ENCODE data around the gene GDF7.

DNA sequence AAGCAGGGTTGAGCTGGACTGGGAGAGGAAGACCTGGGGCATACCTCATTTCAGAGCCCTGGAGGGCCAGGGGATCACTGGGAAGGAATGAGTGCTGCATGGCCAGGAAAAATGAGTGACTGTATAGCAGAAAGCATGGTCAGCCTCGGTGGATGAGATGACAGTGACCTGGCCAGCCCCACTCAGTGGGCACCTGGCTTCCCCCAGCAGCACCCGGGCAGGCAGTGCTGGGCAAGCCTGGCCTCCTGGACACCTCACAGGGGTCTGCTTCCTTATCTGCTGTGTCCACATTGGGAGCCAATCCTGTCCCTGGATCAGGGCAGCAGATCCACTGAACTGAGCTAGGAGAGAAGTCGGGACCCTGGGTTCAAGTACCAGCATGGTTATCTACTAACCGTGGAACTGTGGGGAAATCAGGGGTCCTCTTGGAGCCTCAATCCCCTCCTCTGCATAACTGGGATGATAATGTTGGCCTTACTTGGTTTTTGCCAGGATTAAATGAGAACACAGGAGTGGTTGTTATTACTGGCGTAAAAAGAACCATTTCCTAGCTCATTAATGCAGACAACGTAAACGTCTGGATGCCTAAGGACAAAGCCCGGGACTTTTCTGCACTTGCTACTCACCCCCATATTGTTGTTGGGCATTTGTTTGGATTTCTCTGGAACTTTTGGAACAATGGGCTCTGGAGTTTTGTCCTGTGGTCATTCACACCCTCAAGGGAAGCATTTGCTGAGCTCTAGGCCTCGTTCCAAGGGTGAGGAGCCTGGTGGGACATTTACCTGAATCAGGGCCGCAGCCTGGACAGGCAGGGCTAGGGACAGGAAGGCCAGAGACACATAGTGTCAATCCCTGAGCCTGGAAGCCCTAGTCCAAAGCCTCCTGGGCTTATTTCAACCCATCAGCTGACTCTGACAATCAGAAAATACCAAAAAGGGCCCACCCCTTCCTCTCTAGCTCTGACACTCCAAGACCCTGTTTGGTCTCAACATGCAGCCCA is 76.1 kb downstream of the HS1BP3 start:
- RRBS = no CpG with 5 or more reads among the region's 10 CpGs

- RRBS = no CpG with 5 or more reads among the region's 19 CpGs
These were observed 57.6 kb downstream of the HS1BP3 start for GRCh38 chr2:20592976-20594006.

DNA sequence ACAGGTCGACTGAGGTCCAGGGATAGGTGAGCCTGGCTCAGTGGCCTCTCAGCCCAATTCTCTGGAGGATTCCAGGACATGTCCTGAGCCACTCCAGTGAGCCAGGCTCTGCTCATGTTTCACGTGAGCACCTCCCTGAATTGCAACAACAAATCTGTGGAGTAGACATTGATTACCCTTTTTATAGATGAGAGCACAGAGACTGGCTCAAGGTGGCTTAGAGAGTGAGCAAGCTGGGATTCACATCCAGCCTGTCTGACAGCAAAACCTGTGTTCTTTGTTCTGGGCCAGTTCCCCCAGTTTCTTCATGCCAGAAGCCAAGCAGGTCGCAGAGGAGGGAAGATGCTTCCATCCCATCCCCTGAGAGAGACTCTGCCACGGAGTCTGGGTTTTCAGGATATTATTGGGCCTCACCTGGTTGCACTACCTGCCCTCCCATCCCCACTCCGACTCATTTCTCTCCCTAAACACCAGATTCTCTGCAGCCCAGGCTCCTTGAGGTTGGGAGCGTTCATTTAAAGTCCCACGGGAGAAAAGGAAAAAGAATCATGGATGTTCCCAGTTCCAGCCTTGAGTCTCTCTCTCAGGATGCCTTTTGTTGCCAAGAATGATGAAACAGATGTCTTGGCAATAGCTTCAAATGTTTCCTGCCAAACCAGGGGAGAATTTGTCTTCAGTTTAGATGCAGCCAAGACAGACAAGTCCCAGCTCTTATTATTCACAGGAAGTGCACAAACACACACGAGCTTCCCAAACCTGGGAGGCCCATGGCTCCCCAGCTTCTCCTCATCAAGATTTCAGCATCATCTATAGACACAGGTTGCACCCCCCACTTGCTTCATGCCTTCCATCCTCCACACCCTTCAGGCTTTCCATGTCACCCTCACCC is 46.2 kb downstream of the HS1BP3 start:
- RRBS = no CpG with 5 or more reads among the region's 8 CpGs

DNA sequence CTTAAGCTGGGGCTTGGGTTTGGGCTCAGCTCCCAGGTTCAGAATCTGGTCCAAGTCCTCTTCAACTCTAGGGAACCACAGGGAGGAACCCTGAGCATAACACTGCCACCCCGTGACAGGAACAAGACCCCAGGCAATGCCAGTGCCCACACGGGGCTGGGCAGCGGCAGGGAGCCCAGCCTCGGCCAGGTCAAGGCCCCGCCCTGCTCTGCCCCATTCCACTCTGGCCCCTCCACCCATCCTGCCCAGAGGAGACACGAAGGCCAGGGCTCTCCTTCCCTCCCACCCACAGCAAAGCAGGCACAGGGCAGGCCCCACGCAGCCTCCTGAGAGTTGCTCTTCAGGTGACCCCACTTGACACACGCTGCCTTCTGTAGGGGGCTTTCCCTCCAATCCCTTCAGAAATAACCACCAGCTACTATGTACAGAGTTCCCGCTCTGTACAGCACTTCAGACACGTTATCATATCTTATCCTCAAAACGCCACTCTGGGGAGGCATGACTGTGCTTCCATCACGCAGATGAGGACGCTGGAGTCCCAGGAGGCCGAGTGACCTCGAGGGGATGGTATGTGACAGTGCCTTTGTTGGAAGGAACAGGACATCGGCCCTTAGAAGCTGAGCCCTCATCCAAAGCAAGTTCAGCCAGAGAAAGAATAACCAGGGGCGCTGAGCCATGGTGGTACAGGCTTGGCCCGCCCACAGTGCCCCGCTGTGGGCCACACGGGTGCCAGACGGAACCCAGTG is 31.5 kb downstream of the HS1BP3 start:
- RRBS = no CpG with 5 or more reads among the region's 21 CpGs

GRCh38 chr2:20637918-20638414 is 12.9 kb downstream of the HS1BP3 start:
- RRBS = no CpG with 5 or more reads among the region's 14 CpGs

DNA sequence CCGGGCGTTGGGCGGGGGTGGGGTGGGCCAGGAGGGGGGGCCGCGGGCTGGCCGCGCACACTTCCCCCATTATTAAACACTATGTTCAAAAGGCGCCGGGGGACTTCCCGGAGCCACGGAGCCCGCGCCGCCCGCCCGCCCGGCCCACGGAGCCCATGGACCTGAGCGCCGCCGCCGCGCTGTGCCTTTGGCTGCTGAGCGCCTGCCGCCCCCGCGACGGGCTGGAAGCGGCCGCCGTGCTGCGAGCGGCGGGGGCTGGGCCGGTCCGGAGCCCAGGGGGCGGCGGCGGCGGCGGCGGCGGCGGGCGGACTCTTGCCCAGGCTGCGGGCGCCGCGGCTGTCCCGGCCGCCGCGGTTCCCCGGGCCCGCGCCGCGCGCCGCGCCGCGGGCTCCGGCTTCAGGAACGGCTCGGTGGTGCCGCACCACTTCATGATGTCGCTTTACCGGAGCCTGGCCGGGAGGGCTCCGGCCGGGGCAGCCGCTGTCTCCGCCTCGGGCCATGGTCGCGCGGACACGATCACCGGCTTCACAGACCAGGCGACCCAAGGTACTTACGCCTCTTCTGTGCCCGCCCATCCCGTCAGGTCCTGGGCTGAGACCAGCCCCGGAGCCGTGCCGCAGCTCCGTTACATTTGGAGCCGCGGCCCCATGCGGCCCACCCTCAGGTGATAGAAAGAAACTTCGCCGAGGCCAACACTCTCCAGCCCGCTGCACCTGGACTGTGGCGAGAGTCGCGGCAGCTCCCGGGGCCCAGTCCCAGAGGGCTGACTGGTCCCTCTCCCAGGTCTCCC is at the start of gene GDF7:
GDF7 (plus strand) TSS at position 60 of the 790 bp plus-strand sequence.
- RRBS = 14% methylated on average over 30 of the region's 98 CpGs

DNA sequence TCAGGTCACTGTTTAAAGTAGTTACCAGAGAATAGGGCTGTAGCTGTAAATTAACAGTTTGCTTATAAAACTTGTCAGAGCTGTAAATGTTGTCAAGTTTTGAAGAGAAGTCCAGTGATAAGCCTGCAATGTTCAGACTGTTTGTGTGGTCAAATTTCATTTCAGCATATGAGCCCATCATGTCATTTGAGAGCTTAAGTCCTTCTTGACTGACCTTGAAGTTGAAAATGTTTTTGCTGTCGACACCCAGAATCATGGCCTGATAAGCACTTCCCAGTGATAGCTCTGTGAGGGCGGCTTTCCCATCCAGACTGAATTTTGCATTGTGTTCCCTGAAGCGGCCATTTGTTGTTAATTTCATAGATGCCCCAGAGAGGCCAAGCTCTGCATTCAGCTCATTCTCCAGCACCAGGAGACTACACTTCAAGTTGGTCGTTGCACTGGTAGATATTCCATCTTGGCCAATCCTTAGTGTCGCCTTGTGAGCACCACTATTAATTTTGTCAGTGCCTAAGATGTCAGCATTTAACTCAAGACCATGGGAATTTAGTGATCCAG is 32.3 kb downstream of the APOB start:
- RRBS = no CpG with 5 or more reads among the region's 5 CpGs

- RRBS = no CpG with 5 or more reads among the region's 9 CpGs
These were observed 31.6 kb downstream of the APOB start for GRCh38 chr2:21012022-21012886.

DNA sequence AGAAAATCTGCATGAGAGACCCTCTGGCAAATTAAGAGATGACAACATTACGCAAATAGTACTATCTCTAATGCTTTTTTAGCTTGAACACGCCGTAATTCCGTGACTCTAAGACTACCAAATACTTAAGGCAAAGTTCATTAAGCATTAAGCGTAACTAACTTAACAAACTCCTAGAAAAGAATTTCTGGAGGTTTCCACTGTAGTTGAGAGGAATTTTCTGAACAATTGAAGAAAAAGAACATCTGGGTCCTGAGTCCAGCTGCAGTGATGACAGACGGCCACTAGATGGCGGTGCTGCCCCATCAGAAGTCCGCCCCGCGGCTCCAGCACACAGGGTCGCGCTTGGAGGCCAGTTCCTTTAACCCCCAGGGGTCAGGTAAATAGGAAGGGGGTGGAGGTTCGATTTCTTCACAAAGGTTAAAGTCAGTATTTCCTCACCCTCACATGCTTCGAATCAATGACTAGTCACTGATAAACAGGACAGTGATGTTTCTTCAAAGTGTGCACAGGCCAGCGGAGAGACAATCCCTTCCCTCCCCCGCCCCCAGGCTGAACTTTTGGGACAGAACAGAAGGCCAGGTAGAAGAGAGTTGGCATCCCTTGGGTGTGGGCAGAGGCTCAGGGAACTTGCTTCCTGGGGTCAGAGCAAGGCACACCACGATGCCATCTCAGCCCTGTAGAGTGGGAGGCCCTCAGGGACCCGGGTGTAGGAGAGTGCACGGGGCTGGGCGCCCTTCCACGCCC is 952 bp downstream of the APOB start:
- RRBS = no CpG with 5 or more reads among the region's 21 CpGs

- RRBS = no CpG with 5 or more reads among the region's 3 CpGs
These were observed 31.3 kb upstream of the TDRD15 start for GRCh38 chr2:21092256-21092997.

DNA sequence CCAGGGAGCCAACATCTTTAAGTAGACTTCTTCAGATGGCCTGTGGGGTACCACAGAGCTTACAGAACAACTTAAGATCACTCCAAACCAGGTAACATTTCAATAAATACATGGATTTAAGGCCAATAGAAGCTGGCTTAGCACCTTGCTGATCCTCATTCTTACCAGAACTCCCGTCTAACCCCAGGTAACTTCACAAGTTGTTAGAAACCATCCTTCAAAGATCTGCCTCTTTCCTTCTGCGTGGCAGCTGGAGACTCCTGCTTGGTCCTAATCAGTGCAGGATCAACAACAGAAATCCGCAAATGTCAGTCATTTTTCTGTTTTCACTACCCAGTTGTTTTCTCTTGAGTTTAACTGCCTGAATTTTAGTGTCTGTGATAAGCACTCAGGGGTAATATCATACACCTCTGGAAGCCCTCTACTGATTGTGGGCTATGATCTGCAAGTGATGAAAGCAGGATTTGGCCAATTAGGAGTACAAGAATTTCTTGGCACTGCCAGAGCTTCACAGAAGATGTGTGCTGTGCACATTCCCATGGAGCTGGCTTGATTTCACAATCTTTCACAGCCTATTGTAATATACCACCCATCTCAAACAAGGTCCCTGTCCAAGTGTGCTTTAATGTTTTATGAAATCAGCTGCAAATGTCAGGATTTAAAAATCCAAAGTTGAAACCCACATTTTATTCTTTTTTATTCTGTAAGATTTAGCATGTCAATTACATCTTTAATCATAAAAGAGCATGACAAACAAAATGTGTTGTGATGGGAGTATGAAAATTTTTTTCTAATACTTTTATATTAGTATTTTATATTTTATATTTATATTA is 27.4 kb upstream of the TDRD15 start:
- RRBS = no CpG with 5 or more reads among the region's 3 CpGs

DNA sequence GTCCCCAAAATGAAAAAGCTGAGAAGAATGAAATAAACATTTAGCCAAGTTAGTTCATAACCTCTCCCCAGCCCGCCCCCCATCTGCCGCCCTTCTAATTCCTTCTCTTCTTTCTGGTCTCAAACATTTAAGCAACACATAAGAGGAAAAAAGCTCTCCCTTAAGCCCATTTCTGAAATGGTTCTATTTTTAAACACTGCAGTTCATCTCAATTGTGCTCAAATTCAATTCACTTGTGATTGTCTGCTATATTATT is 479.9 kb downstream of the TDRD15 start:
- RRBS = no CpG with 5 or more reads among the region's 2 CpGs

DNA sequence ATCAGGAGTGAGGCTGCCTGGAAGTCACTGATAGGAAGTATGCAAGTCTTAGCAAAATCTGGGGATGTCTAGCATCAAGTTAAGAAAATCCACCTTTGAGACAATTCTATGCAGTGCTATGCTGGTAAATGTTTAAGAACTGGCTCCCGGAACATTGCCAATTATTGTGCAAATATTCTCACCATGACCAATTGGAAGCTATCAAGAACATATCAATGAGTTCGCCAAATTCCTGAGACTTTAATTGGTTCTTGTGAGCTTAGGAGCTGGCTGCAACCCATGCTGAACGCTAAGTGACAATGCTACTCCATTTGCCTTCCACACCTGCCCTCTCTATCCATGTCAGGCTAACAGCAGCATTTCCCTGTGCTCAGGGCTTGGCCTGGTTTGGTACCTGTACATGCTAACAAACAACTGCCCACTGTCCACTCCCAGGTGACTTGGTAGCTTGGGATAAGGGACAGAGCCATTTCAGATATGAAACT is 172.9 kb upstream of the KLHL29 start:
- RRBS = no CpG with 5 or more reads among the region's 3 CpGs

- RRBS = no CpG with 5 or more reads among the region's 1 CpG
These were observed 116.5 kb upstream of the KLHL29 start for GRCh38 chr2:23268454-23268828.

DNA sequence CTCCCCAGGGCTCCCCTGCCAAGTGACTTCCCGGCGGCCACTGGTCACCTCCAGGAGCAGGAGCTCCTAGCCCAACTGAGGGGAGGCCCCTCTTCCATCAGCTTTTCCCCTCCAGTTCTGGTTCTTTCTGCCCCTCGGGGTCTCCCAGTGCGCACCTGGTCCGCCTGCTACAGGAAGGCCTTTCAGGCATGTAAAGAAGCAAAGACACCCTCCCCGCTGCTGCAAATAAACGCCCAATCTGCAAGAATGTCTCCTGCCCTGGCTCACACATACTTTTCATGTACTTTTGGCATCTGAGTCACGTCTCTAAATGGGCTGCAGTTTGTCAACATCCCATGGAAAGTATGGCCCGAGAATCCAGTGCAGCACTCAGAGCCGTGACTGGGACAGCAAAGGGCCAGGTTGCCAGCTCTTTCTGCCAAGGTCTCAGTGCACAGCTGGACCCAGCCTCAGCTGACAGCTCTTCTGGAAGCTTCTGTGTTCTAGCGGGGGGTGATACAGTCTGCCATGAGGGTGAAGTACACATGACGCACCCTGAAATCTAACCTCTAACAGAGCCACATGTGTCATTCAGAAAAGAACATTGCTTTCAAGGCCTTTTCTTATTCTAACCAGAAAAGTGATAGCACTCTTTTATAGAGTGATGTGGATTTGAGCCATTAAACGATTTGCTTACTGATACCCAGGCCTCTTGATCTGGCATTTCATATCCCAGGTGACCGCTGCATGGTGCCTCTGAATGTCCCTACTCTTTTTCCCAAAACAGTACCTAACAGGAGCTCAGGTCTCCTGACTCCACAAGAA is 41.6 kb downstream of the KLHL29 start:
- RRBS = no CpG with 5 or more reads among the region's 14 CpGs

- RRBS = no CpG with 5 or more reads among the region's 9 CpGs
These were observed 179.8 kb downstream of the KLHL29 start for GRCh38 chr2:23564726-23565178.

GRCh38 chr2:23593719-23594722 is 209.0 kb downstream of the KLHL29 start:
- RRBS = 2% methylated on average over 6 of the region's 25 CpGs

DNA sequence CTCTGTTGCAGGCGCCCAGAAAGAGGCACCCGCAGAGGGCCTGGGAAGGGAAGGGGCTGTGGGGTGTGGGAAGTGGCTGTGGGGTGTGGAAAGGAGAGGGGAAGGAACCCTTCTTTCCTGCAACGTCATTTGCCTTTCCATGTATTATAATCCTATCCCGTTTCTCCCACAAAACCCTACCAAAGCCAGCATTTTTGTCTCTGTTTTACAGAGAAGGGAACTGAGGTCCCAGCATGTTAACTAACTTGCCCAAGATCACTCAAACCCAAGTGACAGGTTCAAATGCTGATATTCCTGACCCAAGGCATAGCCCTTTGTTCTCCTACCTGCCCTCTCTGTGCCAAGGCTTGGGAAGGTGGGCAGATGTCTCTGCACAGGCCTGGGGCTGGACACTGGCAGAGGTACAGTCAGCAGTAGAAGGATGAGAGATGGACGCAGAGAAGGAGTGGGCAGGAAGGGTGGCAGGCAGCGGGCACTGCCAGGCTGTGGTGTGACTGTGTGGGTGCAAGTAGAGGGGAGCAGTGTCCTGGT is 210.2 kb downstream of the KLHL29 start:
- RRBS = no CpG with 5 or more reads among the region's 6 CpGs

- RRBS = no CpG with 5 or more reads among the region's 5 CpGs
These were observed 26.0 kb downstream of the ATAD2B start for GRCh38 chr2:23900929-23901396.

- RRBS = no CpG with 5 or more reads among the region's 3 CpGs
These were observed 1.5 kb downstream of the MFSD2B start for GRCh38 chr2:24011292-24011802.

Data from PFSK-1 (cell line).